NT2/D1 (cell line): ENCODE measurements around the genes H2BC13, H1-5, H2BC17, OR2B6 and ZKSCAN8.

DNA sequence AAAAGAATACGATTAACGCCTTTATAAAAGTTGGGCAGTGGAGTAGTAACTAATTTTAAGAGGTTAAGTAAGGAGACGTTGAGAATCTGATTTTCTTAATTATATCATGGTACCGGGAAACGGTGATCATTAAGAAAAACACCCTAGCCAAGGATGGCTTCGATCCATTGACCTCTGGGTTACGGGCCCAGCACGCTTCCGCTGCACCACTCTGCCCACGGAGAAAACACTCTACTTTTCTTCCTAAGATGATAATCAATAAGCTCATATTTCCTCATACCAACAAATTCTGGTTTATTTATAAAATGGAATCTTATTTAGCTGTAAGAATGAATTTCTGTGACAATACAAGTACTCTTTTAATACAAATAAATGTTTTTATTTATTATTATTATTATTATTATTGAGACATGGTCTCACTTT, 8.4 kb downstream of the POM121L2 start:
- RRBS, 2 experiments, result no CpG with 5 or more reads among the region's 10 CpGs

DNA sequence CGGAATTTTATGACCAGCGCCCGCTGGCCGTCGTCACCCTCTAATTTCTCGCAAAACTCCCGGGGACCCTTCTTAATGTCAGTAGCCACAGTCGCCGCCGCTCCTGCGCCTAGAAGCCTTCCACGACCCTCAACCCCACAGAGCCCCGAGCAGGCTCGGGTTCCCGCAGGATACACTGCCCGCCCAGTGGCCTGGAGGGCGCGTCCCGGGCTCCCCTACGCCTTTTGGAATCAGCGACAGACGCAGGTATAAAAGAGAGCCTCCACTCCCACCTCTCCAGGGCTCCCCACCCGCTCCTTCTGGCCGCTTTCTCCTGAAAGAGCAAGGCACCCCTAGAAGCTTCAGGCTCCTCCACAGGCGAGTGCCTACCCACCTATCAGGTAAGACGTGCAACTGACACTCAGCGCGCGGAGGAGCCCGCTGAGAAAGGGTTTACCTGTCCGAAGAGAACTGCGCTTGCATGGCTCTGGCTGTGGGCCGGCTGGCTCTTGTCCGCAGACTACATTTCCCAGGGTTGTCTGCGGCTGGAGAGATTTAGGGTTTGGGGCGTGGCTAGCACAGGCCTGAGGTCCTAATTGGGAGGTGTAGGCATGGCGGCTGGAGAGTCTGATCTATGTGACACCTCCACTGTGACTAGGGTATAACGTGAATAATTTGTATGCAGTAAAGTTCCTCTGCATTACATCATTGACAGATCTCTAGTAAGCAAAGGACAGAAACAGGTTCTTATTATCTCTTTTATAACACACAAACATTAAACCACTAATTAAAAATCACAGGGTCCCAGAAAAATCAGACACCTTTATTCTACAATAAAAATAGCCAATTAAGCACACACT, 13.6 kb upstream of the ZNF391 start:
- RRBS, 2 experiments, result 1 to 2% methylated on average over 7 of the region's 38 CpGs

DNA sequence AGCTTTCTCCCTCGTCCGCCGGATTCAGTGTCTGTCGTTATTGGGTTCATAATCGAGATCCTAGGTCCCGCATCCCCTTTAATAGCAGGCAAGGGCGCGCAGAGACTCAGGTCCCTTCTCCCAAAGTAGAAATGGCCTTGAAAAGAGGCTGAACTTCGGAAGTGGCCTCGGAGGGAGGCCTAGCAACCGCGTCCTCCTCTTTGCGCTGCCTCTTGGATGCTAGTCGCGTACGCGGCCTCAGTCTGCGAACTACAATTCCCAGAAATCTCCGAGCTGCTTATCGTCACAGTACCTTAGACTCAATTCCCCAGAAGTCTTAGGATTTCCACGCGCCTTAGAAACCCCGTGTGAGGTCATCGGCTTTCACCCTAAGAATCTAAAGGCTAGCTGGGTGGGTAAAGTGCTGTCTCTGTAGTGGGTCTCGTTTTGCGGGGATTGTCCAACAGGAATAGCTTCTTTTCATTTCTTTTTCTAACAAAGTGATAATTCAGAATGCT, 34.4 kb downstream of the ZNF391 start:
- RRBS, 2 experiments, result no CpG with 5 or more reads among the region's 26 CpGs

- RRBS, 2 experiments, result no CpG with 5 or more reads among the region's 32 CpGs
These were observed 5.7 kb upstream of the ZNF184 start for GRCh38 chr6:27478409-27479246.

DNA sequence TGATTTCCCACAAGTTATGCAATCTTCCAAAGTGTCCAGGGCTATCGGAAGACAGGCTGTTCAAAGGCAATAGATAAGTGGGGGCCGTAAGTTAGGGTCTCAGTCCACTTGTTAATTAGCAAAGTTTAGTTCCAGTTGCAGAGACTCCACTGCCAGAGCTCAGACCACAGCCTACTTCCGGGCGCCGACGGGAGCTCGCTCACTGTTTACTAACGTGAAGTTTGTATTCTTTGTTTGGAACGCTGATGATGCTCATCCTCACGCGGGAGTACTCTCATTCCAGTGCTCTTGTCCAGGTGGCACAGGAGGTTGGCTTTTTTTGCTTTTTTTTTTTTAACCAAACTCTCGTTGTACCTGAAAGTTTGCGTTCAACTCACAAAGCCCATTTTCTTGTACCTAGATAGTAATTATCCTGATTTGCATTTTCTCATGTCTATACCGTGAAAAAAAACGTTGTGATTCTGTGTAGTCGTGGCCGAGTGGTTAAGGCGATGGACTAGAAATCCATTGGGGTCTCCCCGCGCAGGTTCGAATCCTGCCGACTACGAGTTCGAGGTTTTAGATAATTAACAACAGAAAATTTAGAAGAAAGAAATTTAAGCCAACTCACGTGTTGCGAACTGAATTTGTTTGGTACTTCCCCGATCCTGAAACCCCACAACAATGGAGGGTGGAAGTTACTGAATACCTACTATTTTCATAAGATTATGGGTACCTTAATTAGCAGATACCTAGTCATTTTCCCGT, 29.8 kb upstream of the ZNF184 start:
- RRBS, 2 experiments, result no CpG with 5 or more reads among the region's 28 CpGs

DNA sequence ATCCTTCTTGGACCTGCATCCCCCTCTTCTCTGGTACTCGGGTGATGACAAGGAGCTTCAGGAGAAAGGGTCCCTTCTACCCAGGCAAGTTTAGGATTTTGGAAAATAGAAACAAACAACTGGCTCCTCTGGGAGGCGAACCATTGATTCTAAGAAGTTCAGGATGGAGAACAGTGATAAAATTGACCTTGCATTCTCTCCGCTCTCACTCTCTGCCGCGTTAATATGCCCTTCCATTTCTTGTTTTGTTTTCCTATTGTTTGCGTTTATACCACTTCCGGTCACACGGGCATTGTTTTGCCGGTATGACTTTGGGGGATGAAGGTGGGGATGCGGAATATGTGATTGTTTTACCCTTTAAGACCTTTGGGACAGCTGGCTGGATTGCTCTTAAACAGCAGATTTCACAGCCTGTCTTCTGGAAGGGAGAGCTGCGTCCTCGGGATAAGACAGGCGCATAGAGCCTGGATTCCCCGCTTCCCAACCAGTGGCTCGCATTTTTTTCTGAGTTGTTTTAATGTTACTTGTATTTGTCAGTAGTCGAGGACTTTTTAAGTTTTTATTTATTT, 144.2 kb upstream of the ZNF184 start:
- RRBS, 2 experiments, result no CpG with 5 or more reads among the region's 16 CpGs

- RRBS, 2 experiments, result no CpG with 5 or more reads among the region's 7 CpGs
These were observed 157.0 kb downstream of the H2BC13 start for GRCh38 chr6:27650806-27651150.

DNA sequence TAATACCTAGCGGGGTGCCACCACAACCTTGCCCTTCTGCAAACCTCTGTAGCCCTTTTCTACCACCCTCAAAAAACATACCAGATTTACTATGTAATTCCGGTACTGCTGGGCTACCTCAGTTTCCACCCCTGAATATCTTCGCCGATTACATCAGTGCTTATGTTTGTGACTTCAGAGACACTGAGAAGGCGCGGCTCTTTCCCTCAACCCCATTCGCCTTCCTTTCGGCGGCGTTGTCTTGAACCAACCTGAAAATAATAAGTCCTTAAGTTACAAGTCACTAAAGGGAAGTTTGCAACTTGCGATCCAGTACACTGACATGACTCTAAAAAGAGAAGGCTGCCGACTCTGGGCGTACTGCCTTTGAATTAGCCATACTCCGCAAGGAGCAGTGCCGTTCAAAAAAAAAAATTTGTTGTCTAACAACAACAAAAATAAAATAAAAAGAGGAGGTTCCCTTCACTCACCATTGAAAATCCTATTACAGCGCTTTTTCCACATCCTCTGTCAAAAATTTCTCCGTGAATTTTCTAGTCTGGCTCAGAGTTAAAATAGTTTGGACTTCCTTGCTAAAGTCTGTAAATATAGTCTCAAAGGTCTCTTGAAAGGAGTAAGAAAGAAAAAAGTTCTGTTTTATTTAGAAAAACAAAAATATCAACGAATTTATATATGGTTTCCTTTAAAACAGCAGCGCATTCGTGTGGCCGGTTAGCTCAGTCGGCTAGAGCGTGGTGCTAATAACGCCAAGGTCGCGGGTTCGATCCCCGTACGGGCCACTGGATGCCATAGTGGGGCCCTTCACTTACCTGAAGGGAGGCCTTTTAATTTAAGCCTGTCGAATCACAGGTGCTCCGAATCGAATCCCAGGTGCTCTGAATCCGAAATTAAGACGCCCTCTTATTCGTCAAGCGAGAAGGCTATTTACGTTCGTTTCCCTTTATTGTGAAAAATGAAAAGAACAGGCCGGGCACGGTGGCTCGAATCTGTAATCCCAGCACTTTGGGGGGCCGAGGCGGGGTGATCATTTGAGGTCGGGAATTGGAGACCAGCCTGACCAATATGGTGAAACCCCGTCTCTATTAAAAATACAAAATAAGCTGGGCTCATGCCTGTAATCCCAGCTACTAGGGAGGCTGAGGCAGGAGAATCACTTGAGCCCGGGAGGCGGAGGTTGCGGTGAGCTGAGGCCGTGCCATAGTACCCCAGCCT, 139.4 kb downstream of the H2BC13 start:
- RRBS, 2 experiments, result no CpG with 5 or more reads among the region's 49 CpGs

DNA sequence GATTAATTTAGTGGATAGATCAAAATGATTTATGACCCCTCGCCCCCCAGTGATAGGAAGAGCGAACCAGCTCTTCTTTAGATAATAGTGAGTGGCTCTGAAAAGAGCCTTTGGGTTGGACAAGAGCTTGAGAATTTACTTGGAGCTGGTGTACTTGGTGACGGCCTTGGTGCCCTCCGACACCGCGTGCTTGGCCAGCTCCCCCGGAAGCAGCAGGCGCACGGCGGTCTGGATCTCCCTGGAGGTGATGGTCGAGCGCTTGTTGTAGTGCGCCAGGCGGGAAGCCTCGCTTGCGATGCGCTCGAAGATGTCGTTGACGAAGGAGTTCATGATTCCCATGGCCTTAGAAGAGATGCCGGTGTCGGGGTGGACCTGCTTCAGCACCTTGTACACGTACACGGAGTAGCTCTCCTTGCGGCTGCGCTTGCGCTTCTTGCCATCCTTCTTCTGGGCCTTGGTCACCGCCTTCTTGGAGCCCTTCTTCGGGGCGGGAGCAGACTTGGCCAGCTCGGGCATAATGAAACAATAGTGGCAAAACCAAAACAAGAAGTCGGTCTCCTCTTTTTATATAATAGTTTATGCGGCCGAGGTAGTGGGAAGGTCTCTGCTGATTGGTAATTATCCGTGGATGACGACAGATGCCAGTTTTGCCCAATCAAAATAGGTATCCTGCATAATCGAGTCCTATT, at the start of gene H2BC13:
H2BC13 (minus strand) TSS at position 539 of the 689 bp plus-strand sequence.
- RRBS, 2 experiments, result no CpG with 5 or more reads among the region's 37 CpGs

GRCh38 chr6:27809583-27809795, 362 bp upstream of the H3C10 start:
- RRBS, 2 experiments, result no CpG with 5 or more reads among the region's 1 CpG

- RRBS, 2 experiments, result no CpG with 5 or more reads among the region's 25 CpGs
These were observed 1.1 kb upstream of the H2AC16 start for GRCh38 chr6:27863948-27864416.

DNA sequence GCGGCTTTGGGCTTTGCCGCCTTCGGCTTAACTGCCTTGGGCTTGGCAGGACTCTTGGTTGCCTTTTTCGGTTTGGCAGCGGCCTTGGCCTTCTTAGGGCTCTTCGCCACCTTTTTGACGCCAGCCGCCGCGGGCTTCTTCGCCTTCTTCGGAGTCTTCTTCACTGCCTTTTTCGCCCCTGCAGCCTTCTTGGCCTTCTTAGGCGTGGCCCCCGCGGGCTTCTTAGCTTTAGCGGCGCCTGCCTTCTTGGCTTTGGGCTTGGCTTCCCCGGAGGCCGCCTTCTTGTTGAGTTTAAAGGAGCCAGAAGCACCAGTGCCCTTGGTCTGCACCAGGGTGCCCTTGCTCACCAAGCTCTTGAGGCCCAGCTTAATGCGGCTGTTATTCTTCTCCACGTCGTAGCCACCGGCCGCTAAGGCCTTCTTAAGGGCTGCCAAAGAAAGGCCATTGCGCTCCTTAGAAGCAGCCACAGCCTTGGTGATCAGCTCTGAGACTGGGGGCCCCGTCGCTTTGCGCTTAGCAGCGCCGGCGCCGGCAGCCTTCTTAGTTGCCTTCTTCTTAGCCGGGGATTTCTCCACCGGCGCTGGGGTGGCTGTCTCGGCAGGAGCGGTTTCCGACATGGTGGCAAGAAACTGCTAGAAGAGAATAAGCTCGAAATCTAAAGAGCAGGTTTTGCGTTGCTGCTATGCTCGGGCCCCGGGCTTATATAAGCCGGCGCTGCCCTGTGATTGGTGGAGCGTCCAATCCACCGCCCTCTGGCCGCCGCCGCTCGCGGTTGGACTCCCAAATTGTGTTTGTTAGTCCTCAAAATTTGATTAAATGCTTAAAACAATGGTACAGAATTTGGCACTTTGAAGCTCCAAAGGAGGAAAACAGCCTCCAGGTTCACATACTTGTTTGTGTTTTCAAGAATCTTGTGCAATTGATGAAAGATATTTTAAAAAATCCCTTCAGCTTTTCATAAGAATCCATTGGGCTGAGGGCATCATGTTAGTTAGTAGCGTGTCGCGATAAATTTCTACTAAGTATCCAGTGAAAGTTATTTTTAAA, at the start of gene H1-5:
H1-5 (minus strand) TSS at position 676 of the 1,047 bp plus-strand sequence.
- RRBS, 2 experiments, result 0% methylated on average over 3 of the region's 55 CpGs; no CpG with 5 or more reads in 1 of the 2 experiments

GRCh38 chr6:27893315-27894274, at the start of gene H2BC17:
H2BC17 (plus strand) TSS chr6:27893425.
- RRBS, 2 experiments, result no CpG with 5 or more reads among the region's 46 CpGs

GRCh38 chr6:27894850-27895480, 1.7 kb downstream of the H2BC17 start:
- RRBS, 2 experiments, result no CpG with 5 or more reads among the region's 19 CpGs

DNA sequence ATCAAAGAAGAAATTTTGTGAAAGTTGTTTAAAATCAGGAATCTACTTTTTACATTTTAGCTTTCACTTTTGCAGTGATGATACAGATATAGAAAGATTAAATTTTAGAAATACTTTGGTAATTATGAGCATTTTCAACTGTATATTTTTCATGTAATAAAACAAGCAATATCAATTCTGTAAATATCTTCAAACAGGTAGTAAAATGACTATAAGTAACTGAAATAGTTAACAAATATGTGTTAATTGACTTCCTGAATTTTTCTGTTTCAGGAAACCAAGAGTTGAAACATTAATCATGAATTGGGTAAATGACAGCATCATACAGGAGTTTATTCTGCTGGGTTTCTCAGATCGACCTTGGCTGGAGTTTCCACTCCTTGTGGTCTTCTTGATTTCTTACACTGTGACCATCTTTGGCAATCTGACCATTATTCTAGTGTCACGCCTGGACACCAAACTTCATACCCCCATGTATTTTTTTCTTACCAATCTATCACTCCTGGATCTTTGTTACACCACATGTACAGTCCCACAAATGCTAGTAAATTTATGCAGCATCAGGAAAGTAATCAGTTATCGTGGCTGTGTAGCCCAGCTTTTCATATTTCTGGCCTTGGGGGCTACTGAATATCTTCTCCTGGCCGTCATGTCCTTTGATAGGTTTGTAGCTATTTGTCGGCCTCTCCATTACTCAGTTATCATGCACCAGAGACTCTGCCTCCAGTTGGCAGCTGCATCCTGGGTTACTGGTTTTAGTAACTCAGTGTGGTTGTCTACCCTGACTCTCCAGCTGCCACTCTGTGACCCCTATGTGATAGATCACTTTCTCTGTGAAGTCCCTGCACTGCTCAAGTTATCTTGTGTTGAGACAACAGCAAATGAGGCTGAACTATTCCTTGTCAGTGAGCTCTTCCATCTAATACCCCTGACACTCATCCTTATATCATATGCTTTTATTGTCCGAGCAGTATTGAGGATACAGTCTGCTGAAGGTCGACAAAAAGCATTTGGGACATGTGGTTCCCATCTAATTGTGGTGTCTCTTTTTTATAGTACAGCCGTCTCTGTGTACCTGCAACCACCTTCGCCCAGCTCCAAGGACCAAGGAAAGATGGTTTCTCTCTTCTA, at the start of gene OR2B6:
OR2B6 (plus strand) TSS at position 299 of the 1,131 bp plus-strand sequence.
- RRBS, 2 experiments, result no CpG with 5 or more reads among the region's 9 CpGs

- RRBS, 2 experiments, result no CpG with 5 or more reads among the region's 23 CpGs
These were observed 4.2 kb upstream of the ZKSCAN8 start for GRCh38 chr6:28137246-28138061.

- RRBS, 2 experiments, result 1 to 3% methylated on average over 7 to 9 of the region's 61 CpGs
These were observed at the start of gene ZKSCAN8 for GRCh38 chr6:28141298-28142631. ZKSCAN8 (plus strand) TSS chr6:28141883.

GRCh38 chr6:28148181-28148689, 6.6 kb downstream of the ZKSCAN8 start:
- RRBS, 2 experiments, result no CpG with 5 or more reads among the region's 9 CpGs

DNA sequence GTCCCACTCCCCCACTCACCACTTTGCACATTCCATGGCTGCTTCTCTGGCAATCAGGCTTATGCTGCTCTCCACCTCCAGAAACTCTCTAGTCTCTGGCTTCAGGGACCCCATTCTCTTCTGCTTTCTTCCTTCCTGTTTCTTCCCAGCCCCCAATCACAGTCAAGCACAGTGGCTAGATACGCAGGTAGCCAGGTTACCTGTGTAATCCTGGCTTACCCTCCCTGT, 633 bp upstream of the ZKSCAN4 start:
- RRBS, 2 experiments, result no CpG with 5 or more reads among the region's 1 CpG

GRCh38 chr6:28435584-28436231, 7.6 kb downstream of the ZSCAN23 start:
- RRBS, 2 experiments, result no CpG with 5 or more reads among the region's 5 CpGs